T-cell (primary cell): ENCODE measurements around the gene ARHGAP15.

GRCh38 chr2:135755099-135755861 lies 13.6 kb downstream of the UBXN4 start:
- PRO-cap, 7 experiments = no peak in any of the 7 experiments

DNA sequence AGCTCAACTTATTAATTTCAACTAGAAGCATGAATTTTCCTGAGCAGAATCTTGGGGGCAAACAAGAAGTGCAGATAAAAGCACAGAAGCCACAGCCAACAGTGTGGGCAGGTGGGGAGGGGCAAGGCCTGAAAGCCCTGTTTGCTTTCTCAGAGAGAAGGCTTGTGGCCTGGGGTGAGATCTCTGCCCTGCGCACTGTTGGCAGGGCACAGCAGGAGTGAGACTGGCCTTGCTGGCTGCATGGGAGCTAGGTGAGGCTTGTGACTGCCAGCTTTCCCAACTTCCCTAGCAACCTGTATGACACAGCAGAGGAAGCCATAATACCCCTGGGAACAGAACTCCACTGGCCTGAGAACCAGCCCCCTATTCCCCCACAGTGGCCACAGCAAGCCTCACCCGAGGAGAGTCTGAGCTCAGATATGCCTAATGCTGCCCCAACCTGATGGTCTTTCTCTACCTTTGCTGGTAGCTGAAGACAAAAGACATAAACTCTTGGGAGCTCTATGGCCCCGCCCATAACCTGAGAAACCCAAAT lies 44.6 kb downstream of the LCT start:
- PRO-cap, 7 experiments = no peak in any of the 7 experiments

- PRO-cap, 7 experiments = peak in 7 of 7 experiments; most common plus-strand start chr2:136117077 (in 6); most common minus-strand start chr2:136116973 (in 6)
Observed at GRCh38 chr2:136116915-136117862, 760 bp downstream of the CXCR4 start.

DNA sequence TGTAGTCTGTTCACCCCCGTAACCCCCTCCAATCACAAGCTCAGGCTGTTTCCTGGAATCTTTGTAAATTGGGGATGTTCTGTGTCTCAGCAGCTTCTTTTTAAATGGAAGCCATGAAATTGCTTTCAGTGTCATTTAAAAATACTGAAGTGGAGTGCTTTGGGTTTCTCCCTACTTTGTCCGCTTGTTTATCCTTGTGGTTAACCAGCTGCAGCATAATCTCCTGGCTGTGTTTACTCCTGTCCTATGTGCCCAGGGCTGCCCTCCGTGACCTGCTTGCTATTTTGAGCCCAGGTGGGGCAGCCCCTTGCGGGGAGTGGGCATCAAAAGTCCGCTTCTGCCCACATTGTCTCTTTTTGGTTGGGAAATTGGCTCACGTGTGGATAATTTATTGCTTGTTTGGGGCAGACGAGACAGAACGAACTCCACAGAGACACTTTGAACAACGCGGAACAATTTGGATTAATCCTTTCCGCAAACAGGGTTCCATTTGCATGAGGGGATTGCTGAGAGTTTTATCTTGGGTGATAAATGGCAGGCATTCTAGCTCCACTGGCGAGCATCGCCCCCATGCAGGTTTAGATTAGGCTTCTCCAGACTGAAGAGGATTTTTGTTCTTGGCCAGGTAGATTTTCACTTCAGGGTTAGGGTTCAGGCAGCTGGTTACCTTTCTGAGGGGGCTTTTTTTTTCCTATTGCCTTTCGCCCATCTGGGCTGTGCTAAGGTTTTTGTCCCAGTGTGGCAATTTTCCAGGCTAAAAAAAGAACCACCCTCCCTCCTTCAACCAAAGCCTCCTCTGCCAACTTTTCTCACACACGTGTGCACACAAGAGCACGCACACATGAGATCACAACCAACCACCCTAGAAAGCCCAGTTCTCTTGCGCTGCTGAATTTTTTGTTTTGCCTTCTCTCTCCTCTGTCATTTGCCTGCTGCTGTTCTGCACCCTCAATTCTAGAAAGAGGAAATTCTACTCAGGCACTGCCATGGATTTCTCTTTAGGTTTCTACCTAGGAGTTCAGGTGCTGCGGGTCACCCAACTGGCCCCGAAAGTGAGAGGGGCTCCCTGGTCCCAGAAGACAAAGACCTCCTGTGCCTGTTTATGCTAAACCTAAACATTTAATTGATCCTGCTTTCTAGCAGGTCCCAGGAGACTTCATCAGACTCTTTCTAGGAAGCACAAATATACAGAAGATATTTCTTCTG lies 8.3 kb upstream of the CXCR4 start:
- PRO-cap, 7 experiments = peak in 3 of 7 experiments; most common plus-strand start position 921 of the sequence (in 2); most common minus-strand start position 864 of the sequence (in 1)

GRCh38 chr2:136280984-136282081 lies 163.4 kb upstream of the CXCR4 start:
- PRO-cap, 7 experiments = peak in 7 of 7 experiments; most common plus-strand start chr2:136281484 (in 4); most common minus-strand start chr2:136281708 (in 7)

DNA sequence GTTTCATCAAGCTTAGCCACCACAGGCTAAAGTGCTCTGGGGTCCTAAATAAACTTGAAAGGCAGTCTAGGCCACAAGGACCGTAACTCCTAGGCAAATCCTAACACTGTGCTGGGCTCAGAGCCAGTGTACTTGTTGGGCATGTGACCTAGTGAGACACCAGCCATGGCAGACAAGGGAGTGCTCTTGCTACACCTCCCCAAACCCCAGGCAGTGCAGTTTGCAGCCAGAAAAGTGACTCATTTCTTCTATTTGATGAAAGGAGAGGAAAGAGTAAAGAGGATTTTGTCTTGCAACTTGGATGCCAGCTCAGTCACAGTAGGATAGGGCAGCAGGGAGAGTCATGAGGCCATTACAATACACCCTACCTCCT lies 105.7 kb upstream of the SPOPL start:
- PRO-cap, 7 experiments = no peak in any of the 7 experiments

- PRO-cap, 7 experiments = no peak in any of the 7 experiments
Observed at GRCh38 chr2:138500537-138501033, 985 bp upstream of the SPOPL start.

DNA sequence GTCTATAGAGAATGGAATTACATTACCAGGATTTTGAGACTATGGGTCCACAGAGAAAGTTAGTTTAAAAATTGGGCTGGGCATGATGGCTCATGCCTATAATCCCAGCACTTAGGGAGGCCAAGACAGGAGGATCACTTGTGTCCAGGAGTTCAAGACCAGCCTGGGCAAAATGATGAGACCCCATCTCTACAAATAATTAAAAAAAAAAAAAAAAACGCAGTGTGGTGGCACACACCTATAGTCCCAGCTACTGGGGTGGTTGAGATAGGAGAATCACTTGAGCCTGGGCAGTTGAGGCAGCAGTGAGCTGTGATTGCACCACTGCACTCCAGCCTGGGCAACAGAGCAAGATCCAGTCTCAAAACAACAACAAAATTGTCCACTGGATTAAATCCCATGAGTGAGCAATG lies 1469.5 kb downstream of the LRP1B start:
- PRO-cap, 7 experiments = no peak in any of the 7 experiments

DNA sequence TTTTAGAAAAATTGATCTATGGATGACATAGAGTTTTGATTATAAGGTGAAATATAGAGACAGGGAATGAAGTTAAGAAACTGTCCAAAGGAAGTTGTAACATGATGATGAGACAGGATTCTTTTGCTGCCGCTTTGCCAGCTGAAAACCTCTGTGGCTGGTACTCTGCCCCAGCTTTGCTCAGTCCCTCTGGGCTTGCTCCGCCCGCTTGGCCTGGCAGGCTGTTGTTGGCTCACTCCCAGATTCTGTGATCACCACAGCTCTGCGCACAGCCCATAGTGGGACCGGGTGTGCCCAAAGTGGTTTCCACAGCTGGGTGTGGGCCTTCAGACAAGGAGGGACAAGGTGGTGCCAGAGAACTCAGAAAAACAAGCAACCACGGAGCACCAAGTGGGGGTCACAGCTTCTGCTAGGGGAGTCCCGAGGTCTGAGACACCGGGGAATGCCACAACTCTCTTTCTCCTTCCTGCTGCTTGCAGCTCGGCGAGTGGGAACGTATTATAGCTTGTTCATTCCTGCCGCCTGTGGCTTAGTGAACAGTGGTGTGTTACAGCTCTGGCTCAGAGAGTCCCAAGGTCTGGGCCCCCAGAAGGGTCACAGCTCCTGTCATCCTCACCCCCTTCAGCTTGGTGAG lies 9.2 kb upstream of the KYNU start:
- PRO-cap, 7 experiments = no peak in any of the 7 experiments

GRCh38 chr2:143128460-143129582 lies at the start of gene ARHGAP15:
Gene ARHGAP15 (plus strand): TSS chr2:143129419.
- PRO-cap, 7 experiments = peak in 7 of 7 experiments; most common plus-strand start chr2:143128789 (in 7); most common minus-strand start chr2:143129016 (in 7)

DNA sequence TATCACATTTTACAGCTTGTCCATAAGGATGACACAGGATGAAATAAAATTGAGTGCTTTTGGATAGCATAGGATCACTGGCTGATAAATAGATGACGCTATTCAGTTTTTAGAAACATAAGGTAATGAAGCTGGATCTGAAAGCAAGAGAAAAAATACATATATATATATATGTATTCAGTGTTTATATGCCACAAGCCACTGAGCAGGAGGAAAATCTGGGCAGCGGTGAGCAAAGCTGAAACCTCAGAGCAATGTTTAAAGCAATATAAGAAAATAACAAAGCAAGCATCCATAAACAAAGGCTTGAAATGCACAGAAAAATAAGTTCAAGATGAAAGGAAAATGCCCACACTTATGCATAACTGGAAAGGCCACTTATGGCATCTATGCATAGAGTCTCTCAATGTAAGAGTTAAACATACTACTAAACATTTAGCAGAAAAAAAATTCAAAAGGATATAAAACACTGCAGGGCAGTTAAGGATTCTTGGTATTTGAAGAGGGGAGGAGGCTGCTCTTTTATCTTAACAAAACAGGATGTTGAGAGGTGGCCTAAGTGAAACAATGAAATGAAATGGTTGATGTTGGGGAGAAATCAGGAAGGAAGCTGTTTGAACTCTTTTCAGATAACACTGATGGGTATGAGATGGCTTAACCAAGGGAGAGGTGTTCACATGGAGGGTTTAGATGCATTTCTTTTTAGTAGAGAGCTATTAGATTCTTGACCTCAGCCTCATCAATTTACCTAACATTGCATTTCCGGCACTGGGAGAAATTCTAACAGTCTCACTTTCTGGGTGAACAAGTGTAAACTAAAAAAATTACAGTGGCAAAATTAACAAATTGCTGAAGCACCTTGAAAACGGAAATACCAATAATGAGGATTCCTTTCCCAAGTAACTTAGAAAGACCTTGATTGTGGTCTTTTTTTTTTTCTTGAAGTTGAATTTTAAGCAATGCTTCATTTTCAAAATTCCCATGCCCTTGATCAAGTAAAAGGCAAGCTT lies 129.2 kb downstream of the ARHGAP15 start:
- PRO-cap, 7 experiments = peak in 1 of 7 experiments; most common plus-strand start position 661 of the sequence (in 1)

- PRO-cap, 7 experiments = no peak in any of the 7 experiments
Observed at GRCh38 chr2:143819383-143819735, 513.0 kb downstream of the GTDC1 start.

DNA sequence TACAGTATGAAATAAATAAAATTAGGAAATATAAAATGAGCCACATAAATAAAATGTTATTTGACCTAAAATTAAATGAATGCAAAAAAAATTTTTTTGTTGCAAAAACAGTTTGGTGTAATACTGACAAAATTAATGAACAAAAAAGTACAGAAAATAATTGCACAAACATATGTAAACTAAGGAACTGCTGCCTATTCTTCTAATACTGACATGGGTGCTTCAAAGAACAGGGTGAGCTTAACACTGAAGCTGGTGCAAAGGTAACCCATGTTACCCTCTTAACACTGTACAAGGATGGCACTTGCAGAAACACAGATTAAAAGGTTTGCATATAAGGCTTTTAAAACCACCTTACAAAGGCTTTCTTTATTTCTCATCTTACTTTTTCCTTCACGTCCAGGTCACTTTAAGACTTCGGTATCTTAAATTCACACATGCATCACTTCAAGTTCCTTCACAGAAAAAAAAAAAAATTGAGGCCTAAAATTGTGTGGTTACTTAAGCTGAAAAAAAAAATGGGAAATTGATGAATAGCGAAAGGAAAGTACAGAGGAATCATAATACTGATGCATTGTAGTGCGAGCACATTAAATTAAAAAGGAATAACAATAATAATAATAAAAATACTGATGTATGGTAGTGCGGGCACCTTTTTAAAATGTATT lies 56.2 kb upstream of the GTDC1 start:
- PRO-cap, 7 experiments = no peak in any of the 7 experiments

DNA sequence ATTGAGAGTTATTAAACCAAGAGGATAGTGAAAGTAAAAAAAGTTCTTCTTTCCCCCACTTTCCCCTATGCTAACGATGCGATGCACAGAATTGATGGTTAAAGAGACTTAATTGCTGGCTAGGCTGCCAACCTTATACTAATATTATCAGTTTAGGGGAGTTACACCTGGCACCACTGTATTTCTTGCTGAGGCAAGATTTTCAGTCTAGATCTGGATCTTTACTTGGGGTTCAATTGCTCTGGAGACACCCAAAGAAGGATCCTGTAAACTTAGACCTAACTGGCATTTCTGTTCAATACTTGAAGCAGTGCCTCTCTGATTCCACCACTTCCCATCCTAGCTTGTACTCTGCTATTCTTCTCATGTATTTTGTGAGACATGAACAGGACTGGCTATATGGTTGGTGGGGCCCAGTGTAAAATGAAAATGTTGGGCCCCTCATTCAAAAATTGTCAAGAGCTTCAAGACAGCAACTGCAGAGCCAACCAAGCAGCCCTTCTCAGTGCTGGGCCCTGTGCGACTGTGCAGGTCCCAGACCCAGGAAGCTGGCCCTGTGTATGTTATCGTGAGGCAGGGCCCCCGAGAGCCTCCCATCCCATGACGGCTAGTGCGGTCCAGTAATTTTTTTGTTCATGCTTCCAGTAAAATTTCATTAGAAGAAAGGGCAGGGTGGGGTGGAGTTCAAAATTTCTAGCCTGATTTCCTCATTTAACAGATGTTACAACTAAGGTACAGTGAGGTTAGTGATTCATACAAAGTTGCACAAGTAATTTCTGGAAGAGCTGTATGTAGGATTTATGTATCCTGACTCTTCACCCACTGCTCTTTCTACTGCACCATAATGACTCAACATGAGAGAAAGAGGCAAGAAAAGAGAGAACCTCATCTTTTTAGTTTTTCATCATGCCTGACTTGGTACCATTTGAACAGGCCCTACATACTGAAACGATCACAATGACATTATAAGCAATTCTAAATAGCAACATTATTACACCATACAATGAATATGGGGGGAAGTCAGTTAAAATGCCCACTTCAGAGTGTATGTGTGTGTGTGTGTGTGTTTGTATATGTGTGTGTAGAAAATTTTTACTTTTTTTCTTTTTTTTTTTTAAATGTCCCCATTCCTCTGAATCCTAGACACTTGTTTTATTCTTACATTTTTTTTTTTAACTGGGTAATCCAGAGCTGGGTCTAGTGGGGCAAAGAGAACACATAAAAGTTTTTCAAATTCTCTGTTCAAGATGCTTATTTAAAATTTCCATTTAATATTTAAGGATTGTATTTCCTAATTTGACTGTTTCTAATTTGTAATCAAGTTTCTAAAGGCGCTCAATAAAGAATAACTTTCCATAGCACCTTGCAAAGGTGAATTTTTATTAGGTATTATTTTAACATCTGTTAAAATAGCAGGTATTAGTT lies 82.1 kb upstream of the GTDC1 start:
- PRO-cap, 7 experiments = no peak in any of the 7 experiments

DNA sequence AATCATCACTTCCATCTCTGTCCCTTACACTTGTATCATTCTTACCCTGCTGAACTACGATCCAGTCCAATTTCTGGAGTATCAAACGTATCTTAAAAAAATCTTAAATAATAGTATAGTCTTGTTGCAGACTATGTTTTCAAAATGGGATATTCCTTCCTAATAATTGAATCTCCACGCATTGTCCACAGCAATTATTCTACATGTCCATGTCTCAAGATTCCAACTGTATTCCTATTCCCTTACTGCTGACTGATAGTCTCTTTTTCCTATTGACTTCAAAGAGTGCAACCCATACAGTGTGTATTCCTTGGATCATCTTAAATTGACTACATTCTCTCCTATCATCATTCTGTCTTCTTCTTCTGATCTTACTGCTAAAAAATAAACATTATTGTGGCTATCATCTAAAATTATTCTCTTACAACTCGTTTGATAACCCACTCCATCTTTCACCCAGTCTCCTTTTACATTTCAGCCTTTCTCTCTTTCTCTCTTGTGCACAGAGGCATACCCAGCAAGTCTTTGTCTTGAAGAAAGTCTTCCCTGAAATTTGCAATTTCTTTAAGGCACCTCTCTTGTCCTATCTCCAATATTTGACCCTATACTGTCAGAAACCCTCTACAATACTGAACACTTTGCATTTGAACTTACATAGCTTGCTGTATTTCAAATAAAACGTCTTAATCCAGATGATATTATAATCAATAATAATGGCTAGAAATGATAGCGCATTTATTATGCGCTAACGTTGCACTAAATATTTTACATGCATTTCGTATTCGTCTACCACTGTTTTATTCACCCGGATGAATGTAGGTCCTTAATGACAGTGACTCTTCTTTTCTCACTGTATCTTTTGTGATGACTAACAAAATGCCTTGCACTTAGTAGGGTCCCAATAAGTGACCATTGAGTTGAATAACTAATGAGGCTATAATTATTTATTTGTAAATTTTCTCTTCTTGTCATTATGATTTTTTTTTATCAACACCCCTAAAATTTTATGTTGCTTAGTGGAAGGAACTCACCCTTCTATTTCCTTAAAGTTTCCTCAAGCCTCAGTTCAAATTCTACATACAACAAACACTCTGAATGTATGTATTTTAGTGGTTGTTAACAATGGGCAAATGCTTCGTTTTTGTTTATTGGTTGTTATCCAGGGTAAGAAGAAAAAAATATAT lies 84.3 kb upstream of the GTDC1 start:
- PRO-cap, 7 experiments = no peak in any of the 7 experiments

GRCh38 chr2:144434745-144435542 lies 85.0 kb downstream of the ZEB2 start:
- PRO-cap, 7 experiments = no peak in any of the 7 experiments

GRCh38 chr2:144479141-144480088 lies 40.5 kb downstream of the ZEB2 start:
- PRO-cap, 7 experiments = no peak in any of the 7 experiments

DNA sequence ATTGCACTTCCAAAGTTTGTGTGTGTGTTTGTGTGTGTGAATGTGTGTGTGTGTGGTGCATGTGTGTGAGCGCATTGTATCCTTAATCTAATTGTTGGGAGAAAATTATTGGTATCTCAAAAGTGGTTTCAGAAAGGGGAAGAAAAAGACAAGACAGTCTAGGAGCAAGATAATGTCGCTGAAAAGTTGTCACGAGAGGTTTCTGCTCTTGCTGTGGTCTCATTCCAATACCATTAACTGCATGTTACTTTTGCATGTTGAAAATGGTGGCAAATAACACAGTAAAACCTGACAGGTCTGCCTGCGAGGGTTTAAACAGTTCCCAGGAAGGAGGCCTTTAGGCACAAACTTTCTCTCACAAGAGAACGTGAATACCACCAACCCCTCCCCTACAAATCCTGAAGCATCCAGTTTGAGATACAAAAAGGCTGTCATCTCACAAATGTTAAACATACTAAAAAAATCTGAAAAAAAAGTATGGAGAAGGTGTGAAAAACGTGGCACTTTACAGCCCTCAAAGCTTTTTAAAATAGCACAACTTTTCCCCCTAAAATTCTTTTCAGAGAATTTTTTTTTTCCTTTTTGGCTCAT lies 10.2 kb downstream of the ZEB2 start:
- PRO-cap, 7 experiments = no peak in any of the 7 experiments

- PRO-cap, 7 experiments = peak in 7 of 7 experiments; most common plus-strand start chr2:144510756 (in 5); most common minus-strand start chr2:144510586 (in 4)
Observed at GRCh38 chr2:144510223-144511286, 9.4 kb downstream of the ZEB2 start.

GRCh38 chr2:144513457-144514092 lies 6.3 kb downstream of the ZEB2 start:
- PRO-cap, 7 experiments = peak in 6 of 7 experiments; most common plus-strand start chr2:144513938 (in 1); most common minus-strand start chr2:144513793 (in 5)